ENCODE measurements around a stretch of chr5.

DNA sequence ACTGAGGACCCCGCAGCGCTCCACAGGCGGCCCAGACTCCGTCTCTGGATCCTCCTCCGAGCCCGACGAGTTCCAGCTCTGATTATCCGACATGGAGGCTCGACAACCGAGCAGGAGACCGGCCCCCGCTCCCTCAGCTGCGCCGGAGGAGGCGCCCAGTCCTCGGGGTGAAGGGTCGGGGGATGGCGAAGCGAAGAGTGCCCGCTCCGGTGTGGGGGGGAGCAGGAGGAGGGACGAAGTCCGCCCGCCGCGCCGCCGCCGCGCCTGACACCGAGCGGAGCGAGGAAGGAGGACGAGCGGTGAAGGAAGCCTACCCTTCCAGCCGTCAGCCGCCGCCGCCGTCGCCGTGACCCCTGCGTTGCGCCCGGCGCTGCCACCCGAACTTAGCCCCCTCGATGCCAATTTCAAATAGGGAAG, 306 bp downstream of the CERT1 start:
- RRBS, result 1% methylated on average over 12 of the region's 48 CpGs

- RRBS, result no CpG with 5 or more reads among the region's 7 CpGs
Observed at GRCh38 chr5:75622383-75622982, 11.2 kb downstream of the ANKDD1B start.

GRCh38 chr5:76273561-76273942, 129.5 kb upstream of the IQGAP2 start:
- RRBS, result no CpG with 5 or more reads among the region's 7 CpGs

- RRBS, result 36% methylated on average over 16 of the region's 49 CpGs
Observed at GRCh38 chr5:76819486-76820407, 917 bp downstream of the F2RL1 start.

DNA sequence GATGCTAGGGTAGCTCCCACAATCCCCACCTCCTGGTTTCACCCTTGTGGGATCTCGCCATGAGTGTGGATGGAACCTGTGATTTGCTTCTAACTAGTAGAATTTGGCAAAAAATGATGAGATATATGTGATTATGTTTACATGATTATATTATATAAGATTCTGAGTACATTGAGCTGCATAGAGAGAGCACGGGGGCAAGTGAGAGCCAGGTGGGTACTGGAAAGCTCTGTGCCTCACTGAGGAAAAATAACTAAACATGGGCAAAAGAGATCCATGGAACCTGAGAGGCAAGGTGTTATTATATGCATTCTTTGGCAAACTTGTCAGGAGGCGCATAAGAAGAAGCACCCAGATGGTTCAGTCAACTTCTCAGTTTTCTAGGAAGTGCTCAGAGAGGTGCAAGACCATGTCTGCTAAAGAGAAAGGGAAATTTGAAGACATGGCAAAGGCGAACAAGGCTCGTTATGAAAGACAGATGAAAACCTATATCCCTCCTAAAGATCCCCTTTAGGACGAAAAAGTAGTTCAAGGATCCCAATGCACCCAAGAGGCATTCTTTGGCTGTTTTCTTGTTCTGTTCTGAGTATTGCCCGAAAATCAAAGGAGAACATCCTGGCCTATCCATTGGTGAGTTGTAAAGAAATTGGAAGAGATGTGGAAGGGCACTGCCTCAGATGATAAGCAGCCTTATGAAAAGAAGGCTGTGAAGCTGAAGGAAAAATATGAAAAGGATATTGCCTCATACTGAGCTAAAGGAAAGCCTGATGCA, 59.4 kb upstream of the ZBED3 start:
- RRBS, result no CpG with 5 or more reads among the region's 7 CpGs

DNA sequence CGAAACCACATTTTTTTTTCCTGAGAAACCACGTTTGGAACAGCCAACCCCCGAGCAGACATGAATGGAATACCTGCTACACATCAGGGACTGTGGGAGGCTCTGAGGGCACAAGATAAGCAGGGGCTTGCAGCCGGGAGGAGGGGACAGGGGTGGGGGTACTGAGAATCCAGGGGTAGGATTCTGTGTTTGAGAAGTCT, 133.2 kb downstream of the WDR41 start:
- RRBS, result no CpG with 5 or more reads among the region's 4 CpGs

- RRBS, result no CpG with 5 or more reads among the region's 3 CpGs
Observed at GRCh38 chr5:77883684-77883931, 107.5 kb upstream of the TBCA start.

DNA sequence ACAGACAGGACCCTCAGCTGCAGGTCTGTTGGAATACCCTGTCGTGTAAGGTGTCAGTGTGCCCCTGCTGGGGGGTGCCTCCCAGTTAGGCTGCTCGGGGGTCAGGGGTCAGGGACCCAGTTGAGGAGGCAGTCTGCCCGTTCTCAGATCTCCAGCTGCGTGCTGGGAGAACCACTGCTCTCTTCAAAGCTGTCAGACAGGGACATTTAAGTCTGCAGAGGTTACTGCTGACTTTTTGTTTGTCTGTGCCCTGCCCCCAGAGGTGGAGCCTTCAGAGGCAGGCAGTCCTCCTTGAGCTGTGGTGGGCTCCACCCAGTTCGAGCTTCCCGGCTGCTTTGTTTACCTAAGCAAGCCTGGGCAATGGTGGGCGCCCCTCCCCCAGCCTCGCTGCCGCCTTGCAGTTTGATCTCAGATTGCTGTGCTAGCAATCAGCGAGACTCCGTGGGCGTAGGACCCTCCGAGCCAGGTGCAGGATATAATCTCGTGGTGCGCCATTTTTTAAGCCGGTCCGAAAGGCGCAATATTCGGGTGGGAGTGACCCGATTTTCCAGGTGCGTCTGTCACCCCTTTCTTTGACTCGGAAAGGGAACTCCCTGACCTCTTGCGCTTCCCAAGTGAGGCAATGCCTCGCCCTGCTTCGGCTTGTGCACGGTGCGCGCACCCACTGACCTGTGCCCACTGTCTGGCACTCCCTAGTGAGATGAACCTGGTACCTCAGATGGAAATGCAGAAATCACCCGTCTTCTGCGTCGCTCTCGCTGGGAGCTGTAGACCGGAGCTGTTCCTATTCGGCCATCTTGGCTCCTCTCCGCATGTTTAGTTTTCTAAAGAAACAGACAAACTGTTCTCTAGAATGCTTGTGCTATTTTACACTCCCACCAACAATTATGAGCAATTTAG, 97.2 kb downstream of the SCAMP1 start:
- RRBS, result no CpG with 5 or more reads among the region's 35 CpGs

- RRBS, result no CpG with 5 or more reads among the region's 3 CpGs
Observed at GRCh38 chr5:78496852-78497403, 136.5 kb downstream of the SCAMP1 start.

DNA sequence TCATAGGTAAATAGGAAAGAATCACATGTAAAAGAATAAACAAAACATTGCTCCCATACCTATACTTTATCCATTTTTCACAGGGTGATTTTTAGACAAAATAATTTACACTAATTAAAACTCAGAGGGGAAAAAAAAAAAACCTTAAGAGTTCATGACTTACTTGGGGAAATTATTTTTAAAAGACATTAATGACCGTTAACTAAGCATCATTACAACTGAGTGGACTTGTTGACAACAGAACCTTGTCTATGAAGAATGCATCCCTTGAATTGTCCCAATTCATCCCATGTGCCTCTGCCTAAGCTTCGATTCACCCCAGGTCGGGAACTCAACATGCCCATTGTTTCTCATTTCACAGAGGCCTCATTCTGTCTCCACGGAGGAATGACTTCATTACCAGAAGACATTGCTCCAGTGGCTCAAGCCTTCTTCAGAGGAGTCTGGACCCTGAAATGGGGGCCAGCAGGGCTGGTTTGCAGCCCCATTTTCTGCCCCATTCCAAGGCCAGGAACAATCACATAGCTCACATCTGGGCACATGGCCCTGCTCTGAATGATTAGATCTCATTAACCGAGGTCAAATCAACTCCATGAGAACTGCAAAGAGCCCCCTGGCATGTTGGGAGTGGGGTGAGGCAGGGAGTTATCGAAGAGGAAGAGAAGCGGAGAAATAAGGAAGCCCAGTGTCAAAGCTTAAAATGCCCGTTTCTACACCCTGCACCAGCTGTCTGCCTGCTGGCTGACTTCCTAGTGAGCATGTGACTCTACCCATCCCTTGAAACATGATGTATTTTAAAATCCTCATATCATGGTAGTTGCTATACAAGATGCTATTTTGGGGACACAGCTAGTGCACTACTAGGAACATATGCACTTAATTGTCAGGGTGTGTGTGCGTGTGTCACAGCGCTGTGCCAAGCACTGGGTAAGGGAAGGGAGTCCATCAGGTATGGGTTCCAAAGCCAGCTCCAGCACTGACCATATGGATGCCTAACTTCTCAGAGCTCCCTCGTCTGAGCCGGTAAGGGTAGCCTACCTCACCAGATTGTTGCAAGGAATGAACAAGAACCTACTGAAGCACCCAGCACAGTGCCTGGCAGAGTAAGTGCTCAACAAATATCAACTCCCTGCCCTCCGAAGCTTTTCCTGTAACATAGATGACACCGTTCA, 137.2 kb downstream of the LHFPL2 start:
- RRBS, result no CpG with 5 or more reads among the region's 14 CpGs

DNA sequence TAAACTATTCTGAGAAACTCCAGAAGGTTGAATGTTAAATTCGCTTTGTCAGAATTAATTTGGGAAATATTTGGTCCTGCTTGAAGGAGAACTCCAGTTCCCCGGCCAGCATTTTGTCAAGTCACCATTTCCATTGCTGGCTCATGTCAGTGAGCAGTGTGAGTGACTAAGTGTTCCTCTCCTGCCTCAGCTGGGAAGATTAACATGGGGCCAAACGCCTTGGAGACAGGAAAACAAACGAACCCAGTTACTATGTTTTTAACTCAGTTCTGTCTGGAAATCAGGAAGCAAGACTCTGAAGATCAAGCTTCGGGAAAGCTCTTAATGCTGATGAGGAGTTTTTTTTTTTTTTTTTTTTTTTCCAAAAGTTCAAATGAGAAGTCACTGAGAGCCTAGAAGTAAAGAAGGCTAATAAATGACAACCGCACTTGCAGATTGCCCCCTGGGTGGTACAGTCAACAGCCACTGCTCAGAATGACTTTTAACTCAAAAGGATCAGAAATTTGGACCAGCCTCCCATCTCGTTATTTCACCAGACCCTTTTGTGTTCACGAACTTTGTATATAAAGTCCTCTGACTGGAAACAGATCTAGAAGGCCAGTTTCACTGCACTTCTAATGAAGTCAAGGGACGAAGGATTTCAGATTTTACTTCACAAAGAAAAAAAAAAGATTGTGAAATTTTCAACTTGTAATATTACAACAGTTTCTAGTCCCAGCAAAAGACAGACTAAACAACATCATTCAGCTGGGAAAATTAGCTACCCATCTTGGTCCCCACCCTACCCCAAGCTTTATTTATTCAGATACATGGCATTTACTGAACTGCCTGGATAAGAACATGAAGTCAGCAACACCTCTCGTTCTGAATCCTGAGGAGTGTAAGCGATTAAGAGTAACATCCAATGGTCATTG, 121.3 kb downstream of the LHFPL2 start:
- RRBS, result no CpG with 5 or more reads among the region's 11 CpGs

GRCh38 chr5:78638316-78638990, 10.1 kb downstream of the LHFPL2 start:
- RRBS, result no CpG with 5 or more reads among the region's 12 CpGs

- RRBS, result no CpG with 5 or more reads among the region's 3 CpGs
Observed at GRCh38 chr5:78974944-78975217, 10.2 kb downstream of the ARSB start.

- RRBS, result no CpG with 5 or more reads among the region's 12 CpGs
Observed at GRCh38 chr5:79030868-79031586, 38.4 kb downstream of the DMGDH start.

GRCh38 chr5:79081725-79082366, 12.3 kb downstream of the BHMT2 start:
- RRBS, result no CpG with 5 or more reads among the region's 6 CpGs

DNA sequence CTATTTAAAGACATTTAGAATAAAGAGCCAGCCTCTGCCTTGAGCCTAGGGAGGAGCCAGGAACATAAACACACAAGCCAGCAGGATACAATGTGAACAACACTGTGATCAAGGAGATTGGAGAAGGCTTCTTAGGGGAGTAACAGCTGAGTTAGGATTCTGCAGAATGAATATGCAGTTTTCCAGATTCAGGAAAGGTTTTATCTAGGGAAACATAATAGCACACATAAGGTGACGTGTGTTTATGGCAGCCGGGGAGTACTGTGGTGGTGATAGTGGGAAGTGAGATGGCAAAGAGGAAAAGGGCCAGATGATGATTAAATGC, 33.2 kb upstream of the HOMER1 start:
- RRBS, result no CpG with 5 or more reads among the region's 2 CpGs

- RRBS, result no CpG with 5 or more reads among the region's 6 CpGs
Observed at GRCh38 chr5:79630218-79630840, 18.1 kb downstream of the TENT2 start.